Metastatic Lung Carcinoma in the Adrenal Gland (tissue), 1 donor: ENCODE measurements around a stretch of chr9.

GRCh38 chr9:6012802-6013567 lies 2.4 kb downstream of the RANBP6 start:
- PRO-cap = no peak

- PRO-cap = no peak
Measured at GRCh38 chr9:6418689-6419044, 5.7 kb downstream of the UHRF2 start.

DNA sequence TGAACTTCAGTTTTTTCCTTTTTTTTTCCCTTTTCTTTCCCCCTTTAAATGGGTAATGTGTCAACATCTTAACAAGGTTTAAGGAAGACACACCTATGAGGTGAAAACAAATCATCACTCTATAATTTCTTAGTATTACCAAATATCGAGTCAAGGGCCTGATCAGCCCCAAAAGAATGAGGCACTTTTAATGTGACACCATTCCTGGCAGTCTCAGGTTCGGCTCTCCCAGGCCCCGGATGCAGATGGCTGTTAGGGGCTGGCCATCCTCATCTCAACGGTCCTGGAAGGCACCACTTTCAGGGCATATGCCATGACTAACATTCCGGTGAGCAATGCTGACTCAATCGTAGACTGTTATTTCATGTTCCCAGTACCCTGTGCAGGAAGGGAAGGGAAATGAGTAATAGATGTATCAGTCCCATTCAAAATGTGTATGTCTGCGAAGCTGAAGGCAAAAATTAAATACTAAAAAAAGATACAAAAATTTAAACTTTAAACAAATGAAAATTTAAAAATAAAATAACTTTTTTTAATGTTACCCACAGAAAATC lies 79.2 kb downstream of the GLDC start:
- PRO-cap = no peak

DNA sequence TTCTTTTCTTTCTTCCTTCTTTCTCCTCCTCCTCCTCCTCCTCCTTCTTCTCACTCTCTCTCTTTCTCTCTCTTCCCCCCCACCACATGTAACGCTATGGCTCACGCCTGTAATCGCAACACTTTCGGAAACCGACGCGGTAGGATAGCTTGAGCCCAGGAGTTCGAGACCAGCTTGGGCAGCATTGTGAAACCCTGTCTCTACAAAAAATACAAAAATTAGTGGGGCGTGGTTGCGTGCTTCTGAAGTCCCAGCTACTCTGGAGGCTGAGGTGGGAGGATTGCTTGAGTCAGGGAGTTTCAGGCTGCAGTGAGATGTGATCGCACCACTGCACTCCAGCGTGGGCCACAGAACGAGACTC lies 745 bp upstream of the GLDC start:
- PRO-cap = no peak

- PRO-cap = no peak
Measured at GRCh38 chr9:6682061-6682287, 36.4 kb upstream of the GLDC start.

- PRO-cap = bidirectional peak, plus-strand start at chr9:6716192, minus-strand start at chr9:6716101; bidirectional peak, plus-strand start at chr9:6716512, minus-strand start at chr9:6716390
Measured at GRCh38 chr9:6715966-6717138, 41.4 kb upstream of the KDM4C start.

GRCh38 chr9:6986072-6986661 lies 228.4 kb downstream of the KDM4C start:
- PRO-cap = no peak

GRCh38 chr9:7478124-7478477 lies 321.5 kb downstream of the DMAC1 start:
- PRO-cap = no peak

DNA sequence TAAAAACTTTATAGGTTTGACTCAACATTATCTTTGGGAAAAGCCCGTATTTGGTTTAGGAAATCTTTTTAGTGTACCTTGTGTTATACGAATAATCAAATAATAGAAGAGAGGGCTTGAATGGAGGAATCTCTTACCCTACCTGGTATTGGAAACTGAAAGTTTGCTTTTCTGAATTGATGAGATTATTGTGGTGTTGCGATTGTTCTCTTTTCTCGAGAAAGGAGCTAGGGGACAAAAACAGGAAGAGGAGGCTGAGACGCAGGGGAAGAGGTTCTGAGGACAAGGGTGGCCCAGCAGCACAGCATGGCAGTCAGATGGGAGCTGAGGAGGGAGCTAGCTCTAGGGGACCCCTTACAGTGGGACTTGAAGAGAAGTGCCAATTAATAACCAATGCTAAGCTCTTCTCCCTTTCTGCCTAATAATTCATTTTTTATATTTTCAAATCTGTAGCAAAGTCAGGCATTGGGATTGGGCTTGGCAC lies 183.3 kb upstream of the DMAC1 start:
- PRO-cap = no peak

DNA sequence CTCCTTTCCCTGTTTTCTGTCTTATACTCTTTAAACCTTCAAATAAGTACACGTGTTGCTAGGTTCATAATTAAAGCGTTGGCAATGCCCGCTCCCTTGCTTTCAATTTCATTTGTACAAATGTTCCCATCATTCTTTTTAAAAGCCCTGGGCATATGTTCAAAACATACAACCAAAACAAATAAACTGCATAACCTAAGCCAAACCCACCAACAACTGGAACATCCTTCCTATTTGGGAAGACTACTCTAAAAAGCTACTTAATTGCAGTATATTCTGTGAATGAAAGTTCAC lies 1071.4 kb upstream of the DMAC1 start:
- PRO-cap = no peak

DNA sequence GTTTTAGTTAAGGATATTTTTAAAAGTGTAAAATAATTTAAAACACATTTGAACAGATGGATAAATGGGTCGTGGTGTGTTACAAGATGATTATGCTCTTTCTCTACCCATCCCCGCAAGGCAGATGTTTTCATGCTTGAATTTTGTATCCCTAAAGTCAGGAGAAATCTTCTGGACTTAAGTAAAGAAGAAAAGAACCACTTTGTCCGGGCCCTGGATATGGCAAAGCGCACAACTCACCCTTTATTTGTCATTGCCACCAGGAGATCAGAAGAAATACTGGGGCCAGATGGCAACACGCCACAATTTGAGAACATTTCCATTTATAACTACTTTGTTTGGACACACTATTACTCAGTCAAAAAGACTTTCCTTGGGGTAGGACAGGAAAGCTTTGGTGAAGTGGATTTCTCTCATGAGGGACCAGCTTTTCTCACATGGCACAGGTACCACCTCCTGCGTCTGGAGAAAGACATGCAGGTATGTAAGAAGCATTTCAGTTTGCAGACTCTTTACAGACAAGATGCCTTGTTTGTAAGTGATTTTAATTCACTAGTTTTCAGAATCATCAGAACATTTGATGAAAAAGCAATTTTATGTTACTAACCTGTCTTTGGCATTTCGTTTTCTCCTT lies 2.3 kb downstream of the TYRP1 start:
- PRO-cap = no peak

DNA sequence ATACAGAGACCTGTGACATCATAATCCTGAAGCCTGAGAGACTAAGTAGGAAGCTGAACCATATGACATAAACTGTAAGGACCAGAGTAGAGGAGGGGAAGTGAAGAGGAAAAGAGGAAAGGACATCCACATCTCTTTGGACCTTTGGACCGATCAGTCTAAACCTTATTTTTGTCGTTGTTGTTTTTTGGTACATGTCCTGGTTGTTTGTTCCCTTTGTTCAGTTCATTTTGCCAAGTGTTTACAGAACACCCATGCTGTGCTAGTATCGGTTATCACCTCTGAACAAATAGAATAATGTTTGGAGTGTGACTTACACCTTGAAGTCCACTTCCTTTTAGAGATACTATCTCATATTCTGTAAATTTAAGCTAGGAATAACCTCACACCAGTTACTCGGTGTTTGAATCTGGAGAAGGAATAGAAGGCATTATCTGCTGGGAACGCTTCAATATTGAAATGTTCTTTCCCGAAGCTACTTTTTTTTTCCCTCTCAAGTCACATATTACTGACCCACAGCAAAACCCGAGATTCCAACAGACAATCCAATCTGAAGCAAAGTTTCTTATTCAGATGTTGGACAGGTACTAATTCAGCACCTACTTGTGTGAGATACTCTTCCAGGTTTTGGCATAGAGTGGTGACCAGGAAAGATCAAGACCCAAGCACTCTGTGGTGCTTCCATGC lies 42.1 kb downstream of the LURAP1L start:
- PRO-cap = no peak

DNA sequence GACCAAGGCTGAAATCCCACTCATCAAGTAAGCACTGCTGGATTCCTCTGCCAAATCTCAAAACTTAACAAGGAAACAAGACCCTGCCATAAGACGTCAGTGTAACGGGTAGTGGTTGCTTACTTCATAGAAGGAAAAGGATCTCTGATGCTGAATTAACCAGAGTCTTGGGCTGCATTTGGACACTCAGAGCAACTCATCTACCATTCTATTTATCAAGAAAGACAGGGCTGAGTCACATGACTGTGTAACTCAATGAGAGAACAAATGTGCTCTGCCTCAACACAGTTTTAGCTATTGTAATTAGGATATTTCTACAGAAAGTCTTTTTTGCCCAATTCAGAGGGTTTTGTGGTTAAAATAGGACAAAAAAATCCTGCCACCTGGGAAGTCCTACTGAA lies 104.6 kb downstream of the MPDZ start:
- PRO-cap = no peak

GRCh38 chr9:13175649-13176450 lies 103.6 kb downstream of the MPDZ start:
- PRO-cap = no peak

- PRO-cap = no peak
Measured at GRCh38 chr9:13267734-13268311, 11.7 kb downstream of the MPDZ start.

- PRO-cap = no peak
Measured at GRCh38 chr9:13446010-13446780, 166.7 kb upstream of the MPDZ start.

GRCh38 chr9:13487873-13488341 lies 208.4 kb upstream of the MPDZ start:
- PRO-cap = no peak

DNA sequence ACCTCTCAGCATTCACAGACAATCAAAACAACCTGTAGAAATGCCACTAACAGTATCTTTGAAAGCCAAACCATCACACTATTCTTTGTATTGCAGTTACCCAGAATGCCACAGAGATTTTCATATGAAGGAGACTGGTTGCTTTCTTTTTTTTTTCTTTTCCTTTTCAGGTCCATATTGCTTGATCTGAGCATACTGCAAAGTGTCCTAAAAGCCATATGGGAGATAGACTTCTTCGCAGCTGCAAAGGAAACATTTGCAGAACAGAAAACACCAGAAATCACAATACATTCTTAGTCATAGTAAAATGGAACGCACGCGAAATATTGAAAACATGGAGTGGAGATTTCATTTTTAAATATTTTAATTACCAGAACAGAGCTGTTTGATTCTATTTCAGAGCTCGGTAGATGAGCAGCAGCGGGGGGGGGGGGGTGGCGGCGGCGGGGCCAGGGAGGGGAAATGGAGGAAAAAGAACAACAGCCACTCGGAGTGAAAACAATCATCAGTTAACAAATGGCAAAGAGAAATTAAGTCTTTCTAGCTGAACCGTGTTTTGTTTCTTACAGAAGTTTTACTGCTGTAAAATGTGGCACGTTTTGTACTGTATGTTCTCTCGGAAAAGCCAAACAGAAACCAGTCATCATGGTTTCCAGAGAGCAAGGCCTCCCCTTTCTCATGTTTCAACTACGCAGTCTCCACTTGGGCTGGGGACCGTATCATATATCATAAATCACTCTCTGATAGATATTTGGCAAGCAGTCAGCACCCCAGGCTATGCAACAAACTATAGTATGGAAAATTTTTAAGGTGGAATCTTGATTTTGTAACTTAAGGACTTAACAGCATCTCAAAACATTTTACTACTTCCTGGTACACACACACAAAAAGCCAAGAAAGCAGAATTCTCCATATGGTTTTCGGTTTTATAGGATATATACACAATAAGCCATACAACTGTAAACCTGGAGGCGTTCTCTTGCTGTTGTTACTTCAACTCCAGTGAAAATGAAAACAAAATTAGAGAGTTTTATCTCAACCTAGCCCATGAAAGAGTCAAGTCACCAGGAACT lies 283.8 kb downstream of the NFIB start:
- PRO-cap = no peak

GRCh38 chr9:14123754-14124221 lies 190.2 kb downstream of the NFIB start:
- PRO-cap = no peak

DNA sequence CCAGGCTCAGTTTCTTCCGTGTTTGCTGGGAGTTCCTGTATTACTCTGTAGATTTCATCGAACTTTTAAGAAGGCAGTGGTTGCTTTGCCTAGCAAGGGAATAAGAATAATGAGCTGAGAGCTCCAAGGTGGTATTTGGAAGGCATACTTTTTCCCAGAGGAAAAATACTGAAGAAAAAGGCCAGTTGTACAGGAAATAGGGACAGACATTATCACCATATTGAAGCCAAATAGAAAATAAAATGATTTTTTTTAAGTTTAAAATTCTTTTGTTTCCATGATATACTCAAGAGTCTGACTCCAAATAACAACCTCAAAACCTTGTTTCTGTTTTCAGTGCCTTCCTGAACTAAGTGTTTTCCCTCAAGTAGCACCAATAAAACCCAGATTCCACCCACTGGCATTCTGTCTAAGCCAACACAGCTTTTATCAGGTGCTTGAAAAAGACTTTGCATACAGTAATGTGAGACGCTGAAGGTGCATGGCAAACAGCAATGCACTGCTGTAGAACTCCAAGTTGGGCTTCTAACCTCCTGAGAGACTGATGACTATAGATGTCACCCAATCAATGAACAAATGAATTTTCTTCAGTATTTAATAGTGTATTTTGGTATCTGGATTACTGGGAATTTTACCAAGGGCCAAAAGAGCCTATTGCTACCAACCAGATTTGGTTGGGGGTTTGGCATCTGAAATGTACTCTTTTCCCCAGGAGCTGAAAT lies 95.8 kb downstream of the NFIB start:
- PRO-cap = no peak